Metastatic Breast Carcinoma in the Brain (tissue), 10 donors: ENCODE measurements around the genes FCRL5 and OR10K1.

DNA sequence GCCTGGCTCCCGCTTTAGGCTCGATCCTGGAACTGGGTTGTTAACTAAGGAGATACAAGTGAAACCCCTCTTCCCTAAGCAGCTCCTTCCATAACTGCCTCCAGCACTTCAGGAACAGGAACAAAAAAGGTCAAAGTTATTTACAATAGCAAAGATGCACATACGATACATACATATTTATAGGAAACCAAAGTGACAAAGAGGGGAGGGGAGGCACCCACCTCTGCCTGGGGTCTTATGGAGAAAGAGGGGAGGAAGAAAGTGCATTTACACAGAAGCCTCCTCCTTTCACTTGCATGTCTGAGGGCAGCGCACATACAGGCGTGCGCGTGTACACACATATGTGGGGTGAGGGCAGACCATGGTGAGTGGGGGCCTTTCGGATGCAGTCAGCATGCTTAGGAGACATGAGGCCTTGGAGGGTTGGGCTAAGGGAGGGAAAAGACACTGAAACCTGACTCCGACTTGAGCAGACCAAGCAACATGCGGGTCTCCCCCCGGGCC is 15.0 kb downstream of the LRRC71 start:
- PRO-cap, 10 experiments = no peak in any of the 10 experiments

DNA sequence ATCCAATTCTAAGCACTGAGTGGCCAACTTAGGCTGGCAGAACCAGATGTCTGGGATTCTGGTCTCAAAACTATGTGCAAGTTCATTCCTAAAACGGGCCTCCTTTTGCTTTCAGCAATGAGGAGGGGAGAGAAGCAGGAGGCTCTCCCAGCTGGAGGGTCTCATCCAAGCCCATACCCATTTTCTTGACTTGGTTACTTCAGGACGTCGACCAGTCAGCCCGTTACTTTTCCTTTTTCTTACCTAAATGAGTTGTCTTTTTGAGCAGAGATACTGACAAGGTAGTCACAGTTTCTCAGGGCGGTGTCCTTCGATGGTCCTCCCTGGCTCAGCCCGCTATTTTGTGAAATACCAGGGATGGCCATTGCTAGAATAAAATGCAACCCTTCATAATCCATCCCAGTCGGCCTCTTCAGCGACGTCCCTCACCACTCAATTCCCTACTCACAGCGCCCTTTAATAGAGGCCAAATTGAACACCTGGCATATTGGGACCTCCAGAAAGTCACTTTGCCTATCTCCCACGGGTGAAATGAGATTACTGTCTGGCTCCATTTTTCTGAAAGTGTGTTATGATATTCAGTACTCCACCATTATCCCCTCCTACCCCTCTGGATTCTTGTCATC is 18.2 kb downstream of the ETV3 start:
- PRO-cap, 10 experiments = no peak in any of the 10 experiments

DNA sequence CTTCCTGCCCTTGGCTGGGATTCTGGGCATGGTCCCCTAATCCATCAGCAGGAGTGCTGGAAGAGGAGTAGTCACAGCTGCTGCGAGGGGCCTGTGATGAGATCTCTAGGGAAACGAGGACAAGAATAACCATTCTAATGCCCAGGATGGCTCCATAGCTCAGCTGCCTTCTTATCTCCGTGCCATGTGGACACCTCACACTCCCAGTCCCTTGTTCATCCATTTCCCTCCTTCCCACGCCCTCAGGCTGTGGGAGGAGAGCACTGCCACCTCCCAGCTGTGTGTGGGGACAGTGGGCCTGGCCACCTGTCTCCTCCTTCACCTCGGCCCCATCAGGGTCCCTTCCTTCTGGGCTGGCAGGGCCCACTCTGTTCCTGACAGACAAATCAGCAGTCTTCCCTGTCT is 16.1 kb upstream of the ETV3 start:
- PRO-cap, 10 experiments = no peak in any of the 10 experiments

DNA sequence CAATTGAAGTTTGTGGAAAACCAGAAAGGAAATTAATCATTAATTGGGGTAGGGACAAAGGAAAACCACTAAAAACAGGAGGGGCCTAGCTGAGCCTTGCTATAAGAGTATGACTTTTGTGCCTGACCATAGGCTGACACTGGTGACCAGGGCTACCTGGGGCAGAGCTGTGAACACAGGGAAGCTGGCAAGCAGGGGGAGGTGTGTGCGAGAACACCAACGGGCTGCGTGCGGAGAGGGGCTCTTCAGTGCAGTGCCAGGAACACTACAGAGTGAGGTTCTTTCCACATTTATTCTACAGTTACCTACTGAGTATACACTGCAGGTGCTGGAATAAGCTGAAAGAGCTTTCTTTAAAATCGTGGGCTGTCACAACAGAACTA is 102.6 kb upstream of the ETV3 start:
- PRO-cap, 10 experiments = peak in 1 of 10 experiments; most common plus-strand start position 210 of the sequence (in 1)

- PRO-cap, 10 experiments = no peak in any of the 10 experiments
These were observed at the start of gene FCRL5 for GRCh38 chr1:157552263-157552760. TSS of gene FCRL5 (minus strand) at chr1:157552515.

DNA sequence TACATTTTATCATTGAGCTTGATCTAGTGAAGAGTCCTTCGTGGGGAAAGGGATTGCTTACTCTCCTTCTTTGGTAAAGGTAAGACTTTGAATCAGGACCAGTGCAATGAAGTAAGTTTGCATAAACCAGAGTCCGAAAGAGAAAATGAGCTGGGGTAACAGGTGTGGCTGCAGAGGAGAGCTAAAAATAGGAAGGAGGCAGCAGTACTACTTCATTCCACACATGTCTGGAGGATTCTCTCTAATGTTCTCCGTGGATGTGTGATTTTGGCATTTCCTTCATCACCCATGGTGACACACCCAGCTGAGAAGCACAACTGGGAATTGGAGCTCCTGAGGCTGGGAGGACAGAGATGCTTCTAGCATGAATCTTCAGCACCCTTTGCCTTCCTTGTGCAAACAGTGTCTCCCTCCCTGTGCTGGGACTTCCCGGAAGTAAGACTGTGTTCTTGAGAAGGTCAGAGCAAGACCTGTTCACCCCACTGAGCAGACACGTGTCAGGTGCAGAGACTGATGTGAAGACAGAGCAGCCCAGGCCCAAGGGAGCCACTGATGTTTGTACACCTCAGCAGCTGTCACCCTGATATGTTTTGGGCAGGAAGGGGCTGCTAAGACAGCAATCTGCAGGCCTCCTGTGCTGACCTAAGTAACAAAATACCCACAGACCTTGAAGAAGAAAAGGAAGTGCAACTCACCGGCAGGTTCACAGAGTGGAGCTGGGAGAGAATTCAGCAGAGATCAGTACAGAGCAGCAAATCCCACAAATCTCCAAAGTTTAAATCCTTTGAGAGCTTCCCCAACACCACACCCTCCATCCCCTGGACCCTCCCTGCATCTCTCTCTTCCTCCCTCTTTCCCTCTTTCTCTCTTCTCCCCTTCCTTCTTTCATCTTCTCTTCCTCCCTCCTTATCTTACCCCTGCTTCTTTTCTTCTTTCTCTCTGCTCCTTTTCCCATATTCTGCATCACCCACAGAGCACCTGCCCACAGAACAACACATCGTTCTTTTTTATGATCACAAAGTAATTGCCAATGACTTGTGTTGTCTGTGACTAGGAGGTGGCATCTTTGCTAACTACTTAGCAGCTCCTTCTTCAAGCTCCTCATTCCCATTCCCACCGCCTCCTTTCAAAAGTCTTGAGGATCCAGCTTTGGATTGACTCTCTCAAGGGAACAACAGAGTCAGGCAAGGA is 13.1 kb downstream of the FCRL1 start:
- PRO-cap, 10 experiments = no peak in any of the 10 experiments

DNA sequence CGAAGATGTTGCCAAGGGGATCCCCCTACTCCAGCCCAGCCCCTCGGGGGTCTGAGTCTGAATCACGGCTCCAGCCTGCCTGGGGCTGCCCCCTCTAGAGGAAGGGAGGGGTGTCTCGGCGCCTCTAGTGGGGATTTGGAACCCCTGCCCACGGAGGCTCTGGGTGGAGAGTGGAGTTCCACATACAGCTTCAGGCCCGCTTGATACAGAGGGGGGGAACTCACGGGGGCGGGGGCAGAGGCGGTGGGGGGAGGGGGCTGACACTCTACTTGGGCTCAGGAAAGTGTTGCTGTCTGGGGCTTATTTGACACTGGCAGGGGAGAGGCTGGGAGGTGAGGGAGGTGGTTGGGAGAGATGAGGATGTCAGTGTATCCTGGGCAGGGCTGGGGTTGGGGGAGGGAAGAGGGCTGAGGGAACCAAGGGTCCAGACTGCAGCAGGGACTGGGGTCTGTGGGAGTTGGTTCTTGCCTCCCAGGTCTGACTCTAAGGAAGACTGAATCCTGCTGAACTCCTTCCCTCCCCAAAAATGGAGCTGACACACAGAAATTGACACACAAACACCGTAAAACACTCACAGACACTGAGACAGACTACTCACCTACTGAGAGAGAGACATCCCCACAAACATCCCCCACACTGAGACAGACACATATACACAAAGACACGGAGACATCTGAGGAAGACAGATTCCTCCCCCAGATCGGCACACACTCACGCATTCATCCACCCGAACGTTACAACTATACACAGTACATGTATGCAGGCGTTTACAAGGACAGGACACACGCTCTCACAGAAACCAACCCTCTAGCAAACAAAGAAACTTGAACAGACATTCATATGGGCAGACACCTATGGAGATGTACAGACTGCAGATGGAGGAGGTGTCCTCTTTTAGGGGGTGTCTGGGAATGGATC is 992 bp downstream of the KIRREL1 start:
- PRO-cap, 10 experiments = no peak in any of the 10 experiments

DNA sequence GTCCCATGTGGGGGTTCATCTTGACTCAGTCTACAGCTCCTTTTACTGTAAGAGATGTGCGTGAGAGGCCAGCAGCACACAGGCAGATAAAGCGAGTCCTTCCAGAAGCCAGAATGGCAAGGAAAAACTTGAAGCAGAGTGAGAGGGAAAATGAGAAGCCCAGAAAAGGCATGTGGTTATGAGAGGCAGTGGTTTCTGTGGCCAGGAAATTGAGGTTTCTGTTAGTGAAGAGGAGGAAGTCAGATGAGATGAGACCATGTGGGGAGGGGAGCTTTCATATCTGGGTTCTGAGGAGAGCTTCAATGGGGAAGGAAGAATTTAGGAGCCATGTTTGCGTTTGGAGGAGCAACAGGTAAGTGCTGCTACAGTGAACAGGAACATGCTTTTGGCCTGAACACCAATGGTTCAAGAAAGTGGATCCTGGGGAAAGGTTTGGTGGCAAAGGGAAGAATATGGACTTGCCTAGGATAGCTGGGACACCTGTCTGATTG is 6.1 kb upstream of the CD1A start:
- PRO-cap, 10 experiments = no peak in any of the 10 experiments

DNA sequence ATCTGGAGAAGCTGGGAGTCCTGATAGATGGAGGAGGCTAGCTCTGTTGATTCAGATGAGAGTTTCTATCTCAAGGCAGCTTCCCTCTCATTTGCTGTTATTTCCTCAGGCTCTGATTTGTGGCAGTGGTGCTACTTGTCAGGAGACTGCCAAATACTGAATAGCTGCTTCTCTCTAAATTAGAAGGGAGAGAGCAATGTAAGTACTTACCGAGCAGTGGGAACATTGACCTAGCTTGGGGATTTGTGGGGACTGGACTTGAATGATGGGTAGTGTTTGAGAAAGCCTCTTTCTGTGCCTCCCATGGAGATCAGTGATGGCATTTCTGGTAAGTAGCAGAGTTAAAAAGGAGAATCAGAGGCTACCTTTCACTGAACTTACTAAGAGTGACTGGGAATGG is at the start of gene OR10K1:
Gene OR10K1, plus strand, starts transcription at position 258 of the 400 bp plus-strand sequence.
- PRO-cap, 10 experiments = no peak in any of the 10 experiments

- PRO-cap, 10 experiments = no peak in any of the 10 experiments
These were observed 10.4 kb downstream of the IFI16 start for GRCh38 chr1:159020012-159020586.

DNA sequence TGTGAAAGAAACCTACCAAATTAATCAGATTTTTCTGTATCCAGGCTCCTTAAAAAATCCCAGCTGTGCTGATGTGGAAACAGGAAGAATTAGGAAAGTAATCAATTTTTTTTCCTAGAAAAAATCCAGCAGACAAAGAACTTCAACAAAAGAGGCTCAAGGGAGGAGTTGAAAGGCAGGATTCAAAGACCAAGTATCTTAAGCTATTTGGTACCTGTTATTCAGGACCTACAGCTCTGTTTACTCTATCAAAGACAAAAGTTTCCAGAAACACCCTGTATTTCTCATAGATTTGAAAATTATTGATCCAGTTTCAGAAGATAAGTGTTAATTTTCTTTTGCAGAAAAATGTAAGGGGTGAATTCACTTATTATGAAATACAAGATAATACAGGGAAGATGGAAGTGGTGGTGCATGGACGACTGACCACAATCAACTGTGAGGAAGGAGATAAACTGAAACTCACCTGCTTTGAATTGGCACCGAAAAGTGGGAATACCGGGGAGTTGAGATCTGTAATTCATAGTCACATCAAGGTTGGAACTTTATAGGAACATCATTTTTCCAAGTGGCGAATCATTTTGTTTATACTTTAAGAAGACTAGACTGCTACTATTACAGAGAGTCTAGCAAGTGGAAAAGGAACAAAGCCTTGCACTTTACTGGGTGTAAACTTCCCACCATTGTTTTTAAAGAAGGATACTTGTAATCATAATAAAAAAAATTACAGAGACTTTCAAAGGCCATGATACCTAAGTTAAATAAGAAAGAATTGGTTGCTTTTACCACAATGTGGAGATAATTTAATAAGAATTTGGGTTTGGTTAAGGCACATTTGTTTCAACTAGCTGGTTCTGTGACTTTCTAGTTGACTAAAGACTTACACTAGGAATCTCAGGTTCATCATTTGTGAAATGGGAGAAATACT is 23.1 kb downstream of the AIM2 start:
- PRO-cap, 10 experiments = peak in 1 of 10 experiments; most common plus-strand start position 623 of the sequence (in 1)

DNA sequence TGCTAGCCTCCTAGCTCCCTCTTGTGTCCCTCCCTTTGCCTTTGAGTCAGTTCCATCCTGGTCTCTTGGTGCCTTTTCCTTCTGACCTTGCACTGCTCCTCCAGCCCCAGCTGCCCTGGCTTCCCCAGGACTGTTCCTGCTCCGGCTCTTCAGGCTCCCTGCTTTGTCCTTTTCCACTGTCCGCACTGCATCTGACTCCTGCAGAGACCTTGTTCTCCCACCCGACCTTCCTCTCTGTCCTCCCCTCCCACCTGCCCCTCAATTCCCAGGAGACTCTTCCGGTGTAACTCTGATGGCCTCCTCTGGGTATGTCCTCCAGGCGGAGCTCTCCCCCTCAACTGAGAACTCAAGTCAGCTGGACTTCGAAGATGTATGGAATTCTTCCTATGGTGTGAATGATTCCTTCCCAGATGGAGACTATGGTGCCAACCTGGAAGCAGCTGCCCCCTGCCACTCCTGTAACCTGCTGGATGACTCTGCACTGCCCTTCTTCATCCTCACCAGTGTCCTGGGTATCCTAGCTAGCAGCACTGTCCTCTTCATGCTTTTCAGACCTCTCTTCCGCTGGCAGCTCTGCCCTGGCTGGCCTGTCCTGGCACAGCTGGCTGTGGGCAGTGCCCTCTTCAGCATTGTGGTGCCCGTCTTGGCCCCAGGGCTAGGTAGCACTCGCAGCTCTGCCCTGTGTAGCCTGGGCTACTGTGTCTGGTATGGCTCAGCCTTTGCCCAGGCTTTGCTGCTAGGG is 638 bp downstream of the ACKR1 start:
- PRO-cap, 10 experiments = no peak in any of the 10 experiments

- PRO-cap, 10 experiments = no peak in any of the 10 experiments
These were observed 20.9 kb upstream of the OR10J5 start for GRCh38 chr1:159556730-159557127.

- PRO-cap, 10 experiments = no peak in any of the 10 experiments
These were observed 2.0 kb downstream of the APCS start for GRCh38 chr1:159589482-159590256.

DNA sequence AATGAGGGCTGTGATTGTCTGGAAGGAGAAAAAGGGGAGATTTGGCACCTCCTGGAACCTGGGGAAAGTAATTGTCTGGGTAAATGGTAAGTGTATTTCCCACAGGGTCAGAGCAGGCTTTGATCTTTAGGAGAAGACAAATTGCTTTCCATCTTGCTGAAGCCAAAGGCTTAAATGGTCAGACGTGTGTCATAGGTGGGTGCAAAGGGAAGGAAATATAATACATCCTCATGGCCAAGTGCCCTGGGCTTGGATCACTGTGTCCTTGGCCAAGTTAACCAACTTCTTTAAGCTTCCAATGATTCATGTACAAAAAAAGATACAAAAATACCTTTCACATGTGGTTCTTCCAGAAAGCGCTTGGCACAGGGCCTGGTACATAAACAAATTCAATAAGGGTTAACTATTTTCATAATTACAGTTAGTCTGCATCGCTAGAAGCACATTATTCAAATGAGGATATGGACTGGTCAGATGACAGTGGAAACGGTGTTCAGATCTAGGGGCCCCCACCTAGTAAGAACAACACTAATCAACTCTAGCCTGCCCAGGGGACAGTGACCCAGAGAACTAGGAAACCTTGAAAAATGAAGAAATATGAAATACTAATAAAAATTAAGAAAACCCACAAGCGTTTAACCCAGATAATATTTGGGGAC is 1.2 kb upstream of the DUSP23 start:
- PRO-cap, 10 experiments = peak in 1 of 10 experiments; most common minus-strand start position 289 of the sequence (in 1)

GRCh38 chr1:159886314-159886897 is 13.6 kb downstream of the CFAP45 start:
- PRO-cap, 10 experiments = no peak in any of the 10 experiments

DNA sequence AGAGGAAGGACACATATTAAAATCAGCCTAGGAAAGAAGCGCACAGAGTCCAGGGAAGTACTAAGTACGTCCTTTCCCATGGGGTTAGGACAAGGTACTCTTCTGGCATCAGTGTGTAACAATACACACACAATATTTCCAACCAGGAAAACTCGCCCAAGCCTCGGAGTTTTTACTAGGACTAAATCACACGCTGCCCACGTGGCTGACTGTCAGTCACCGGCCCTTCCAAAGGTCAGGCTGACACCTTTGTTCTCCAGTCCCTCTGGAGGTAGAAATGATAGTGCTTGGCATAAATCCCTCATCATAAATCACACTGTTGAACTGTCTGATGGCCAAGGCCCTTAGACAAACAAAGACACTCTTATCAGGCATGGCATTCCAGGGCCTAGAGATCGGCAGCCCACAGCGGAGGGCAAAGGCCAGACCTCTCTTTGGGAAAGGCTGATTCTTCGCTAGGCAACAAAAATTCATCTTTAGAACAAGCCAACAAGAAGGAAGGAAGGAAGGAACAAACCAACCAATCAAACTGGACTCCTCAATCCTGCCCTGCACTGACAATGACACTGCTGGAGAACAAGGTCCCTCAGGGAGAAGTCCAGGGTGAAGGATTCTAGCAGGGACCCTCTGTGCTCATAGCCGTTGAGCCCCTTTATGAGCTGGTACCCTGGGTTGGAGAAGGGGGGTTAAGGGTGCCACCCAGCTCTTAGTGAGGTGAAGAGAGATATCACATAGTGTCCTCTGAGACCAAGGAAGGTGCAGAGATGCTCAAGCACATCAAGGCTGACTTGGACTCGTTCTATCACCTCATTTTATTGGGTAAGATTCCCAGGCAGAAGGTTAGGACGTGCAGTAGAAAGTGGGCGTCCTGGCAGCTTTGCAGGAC is 17.1 kb upstream of the SLAMF9 start:
- PRO-cap, 10 experiments = peak in 1 of 10 experiments; most common plus-strand start position 379 of the sequence (in 1)

DNA sequence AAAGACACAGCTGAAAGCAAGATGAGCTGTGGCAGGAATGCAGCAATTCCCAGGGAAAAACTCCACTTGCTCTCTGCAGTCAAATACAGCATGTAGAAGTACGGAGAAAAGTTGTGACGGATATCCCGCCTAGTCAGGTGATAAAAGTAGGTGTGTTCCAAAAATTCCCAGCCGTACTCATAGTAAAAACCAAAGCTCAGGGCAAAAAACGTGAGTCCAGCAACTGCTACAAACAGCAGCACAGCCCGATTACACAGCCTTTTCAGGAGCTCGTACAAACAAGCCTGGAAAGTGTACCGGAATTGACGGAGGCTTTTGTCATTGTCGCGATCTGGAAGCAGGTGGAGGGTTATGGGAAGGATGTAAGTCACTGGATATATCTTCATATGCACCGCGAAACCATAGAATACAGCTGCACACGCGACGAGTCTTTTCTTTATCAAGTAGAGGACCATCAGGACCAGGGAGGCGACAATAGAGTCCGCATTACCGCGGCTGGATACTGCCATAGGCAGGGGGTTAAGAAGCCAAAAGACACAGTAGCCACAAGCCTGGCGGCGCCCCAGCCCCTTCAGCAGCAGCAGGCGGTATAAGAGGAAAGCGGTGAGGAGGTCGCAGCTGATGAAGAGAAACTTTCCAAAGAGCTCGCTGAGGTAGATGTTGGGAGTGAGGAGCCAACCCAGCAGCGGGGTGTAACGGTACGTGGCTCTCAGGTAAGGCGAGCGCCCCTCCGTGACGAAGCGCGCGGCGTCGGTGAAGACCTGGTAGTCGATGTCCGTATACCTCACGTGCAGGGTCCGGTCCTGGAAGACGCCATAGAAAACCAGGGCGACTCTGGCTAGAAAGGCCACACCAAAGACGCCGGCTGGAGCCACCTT is 731 bp downstream of the PIGM start:
- PRO-cap, 10 experiments = peak in 9 of 10 experiments; most common plus-strand start position 213 of the sequence (in 7); most common minus-strand start position 68 of the sequence (in 2)

DNA sequence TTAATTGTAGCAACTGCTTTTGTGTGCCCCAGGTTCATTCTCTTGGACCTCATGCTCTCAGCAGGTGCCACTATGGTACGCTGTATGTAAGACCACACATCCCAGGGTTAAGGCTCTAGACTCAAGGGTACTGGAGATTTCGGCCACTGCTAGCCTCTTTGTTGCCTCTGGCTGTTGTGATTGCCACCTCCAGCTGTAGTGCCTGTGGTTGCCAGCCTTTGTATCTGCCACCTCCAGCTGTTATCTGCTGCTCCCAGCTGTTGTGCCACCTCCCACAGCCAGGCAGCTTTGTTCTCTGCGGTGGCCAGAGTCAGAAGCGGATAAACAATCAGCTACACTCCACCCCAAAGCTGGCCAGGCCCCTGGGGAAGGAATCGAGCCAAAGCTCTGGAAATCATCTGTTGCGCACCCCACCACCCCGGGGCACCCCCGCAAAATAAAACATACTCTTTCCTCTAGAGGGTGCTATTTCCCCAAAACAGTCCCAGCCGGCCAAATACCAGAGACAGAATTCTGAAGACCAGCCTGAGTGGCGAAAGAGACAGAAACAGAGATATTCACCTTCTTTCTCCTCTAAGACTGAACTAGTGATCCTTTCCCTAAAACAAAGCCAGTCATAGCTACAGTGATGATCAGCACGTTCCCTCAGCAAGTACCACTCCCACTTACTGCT is 14.8 kb upstream of the PIGM start:
- PRO-cap, 10 experiments = no peak in any of the 10 experiments

DNA sequence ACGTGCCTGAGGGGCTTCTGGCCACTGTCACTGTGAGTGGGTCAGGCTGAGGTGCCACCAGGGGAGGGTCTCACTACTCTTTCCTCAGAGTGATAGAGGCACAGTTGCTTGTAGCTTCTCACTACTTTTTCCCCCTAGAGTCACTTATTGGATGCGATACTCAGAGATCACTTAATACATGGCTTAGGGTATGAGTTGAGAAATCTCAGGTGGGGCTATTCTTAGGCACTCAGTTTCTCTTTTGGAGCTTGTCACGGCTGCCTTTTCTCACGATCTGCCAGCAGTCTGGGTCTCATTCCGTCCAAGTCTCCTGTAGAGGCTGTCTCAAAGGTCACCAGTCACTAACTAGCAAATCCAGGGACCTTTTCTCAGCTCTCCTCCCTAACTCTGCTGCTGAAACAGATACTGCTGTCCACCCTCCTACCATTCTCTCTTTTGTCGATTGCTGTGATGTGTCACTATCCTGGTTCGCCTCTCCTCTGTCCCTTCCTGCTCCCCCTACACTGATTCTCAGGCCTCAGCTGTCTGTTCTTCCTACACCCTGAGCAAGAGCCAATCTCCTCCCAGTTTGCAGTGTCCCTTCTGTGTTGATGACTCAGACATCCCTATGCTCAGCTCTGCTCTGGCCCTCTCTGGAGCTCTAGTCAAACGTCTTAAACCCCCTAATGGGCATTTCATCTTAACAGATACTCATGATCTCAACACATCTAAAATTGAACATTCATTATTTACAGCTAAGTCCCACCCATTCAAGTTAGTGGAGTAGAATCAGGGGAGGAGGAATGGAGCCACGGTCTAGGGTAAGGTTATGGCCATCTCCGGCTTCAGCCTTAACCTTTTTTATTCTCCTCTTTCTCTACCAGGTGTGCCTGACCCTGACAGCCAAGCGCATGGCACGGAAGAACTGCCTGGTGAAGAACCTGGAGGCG is 12.5 kb downstream of the ATP1A2 start:
- PRO-cap, 10 experiments = no peak in any of the 10 experiments